ENCODE data around the genes MLX and RAMP2.

DNA sequence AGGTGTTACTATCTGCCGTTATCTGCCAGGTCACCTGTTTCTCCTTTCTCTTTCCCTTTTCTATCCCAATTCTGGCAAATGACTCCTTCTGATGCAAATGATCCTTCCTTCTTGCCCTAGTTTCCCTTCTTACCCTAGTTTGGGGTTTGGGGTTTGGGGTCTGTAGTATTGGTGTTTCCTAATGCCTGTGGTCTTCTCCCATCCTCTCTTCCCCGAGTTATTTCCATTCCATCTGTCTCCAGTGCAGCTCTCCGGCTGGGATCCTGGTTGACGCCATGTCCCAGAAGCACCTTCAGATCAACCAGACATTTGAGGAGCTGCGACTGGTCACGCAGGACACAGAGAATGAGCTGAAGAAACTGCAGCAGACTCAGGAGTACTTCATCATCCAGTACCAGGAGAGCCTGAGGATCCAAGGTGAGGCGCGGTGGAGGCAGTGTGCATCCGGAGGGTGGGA, 7.1 kb downstream of the STAT5A start:
- PRO-cap, 2 experiments, result no peak in any of the 2 experiments
- RAMPAGE, long total RNA, 4 experiments, result start-site peak on the plus strand in 1 of 4 experiments, centred at position 355 of the sequence, 24 reads per replicate

GRCh38 chr17:42305760-42306749, 17.8 kb downstream of the STAT5A start:
- PRO-cap, 2 experiments, result no peak in any of the 2 experiments
- RAMPAGE, long total RNA, 4 experiments, result start-site peak on the plus strand in 1 of 4 experiments, at chr17:42306156-42306441 at its widest, 17 reads per replicate

DNA sequence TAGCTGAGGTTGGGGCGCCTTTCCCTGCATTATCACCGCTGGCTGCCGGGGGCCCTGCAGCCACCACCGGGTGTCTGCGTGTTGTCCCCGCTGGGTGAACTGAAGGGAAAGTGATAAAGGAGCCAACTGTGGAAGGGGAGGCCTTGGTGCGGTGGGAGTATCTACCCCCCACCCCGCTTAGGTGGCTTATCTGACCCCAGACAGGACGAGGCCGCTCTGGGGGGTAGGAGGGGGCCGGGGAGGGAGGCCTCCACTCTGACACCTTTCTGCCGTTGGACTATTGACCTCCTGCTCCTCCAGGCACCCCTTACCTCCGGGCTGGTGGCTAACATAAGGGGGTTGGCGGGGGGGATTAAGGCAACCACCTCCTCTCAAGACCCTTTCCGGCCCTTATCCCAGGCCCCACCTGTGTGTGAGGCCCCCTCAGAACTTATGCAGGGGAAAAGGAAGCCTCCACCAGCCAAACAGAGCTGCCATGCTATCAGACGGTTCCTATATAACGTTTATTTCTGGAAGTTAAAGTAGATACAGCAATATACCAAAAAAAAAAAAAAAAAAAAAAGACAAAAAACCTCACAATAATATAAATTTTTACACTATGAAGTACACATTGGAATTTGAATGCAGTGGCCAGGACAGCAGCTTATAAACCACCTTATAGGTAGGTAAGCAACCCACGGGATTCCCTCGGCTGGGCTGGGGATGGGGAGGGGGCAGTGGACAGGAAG, 24.7 kb downstream of the STAT5A start:
- PRO-cap, 2 experiments, result no peak in any of the 2 experiments
- RAMPAGE, long total RNA, 4 experiments, result no peak in any of the 4 experiments

- PRO-cap, 2 experiments, result no peak in any of the 2 experiments
- RAMPAGE, long total RNA, 4 experiments, result no peak in any of the 4 experiments
Observed at GRCh38 chr17:42323859-42324092, 35.5 kb downstream of the STAT5A start.

- PRO-cap, 2 experiments, result peak in 1 of 2 experiments; most common plus-strand start chr17:42329289 (in 1); most common minus-strand start chr17:42329100 (in 1)
- RAMPAGE, long total RNA, 4 experiments, result no peak in any of the 4 experiments
Observed at GRCh38 chr17:42328825-42330024, 40.9 kb downstream of the STAT5A start.

DNA sequence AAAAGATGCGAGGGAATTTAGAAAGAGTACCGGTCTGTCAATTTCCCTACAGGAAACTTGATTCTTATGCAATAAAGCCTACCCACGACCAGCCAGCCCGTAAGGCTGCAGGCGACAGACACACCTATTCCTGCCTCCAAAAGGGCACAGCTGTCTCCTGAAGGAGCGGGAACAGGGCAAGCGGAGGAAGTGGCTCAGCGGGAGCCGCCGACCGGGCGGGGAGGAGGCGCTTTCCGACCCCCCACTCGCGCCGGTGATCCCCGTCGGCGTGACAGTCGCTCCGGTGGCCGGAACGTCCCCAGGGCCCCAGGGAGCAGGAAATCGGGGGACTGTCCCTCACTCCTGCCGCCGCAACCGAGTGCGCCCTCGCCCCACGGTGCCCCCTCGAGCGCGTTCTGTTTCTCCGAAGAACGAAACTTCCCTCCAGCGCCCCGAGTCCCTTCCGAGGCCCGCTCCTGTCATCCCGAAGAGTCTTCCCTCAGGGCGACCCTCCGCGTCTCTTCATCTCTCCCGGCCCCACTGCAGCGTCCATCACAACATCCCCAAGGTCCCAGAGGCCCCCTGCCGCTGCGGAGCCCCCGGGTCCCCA, 494 bp downstream of the STAT3 start:
- PRO-cap, 2 experiments, result peak in 2 of 2 experiments; most common plus-strand start position 188 of the sequence (in 1)
- RAMPAGE, long total RNA, 4 experiments, result no peak in any of the 4 experiments

DNA sequence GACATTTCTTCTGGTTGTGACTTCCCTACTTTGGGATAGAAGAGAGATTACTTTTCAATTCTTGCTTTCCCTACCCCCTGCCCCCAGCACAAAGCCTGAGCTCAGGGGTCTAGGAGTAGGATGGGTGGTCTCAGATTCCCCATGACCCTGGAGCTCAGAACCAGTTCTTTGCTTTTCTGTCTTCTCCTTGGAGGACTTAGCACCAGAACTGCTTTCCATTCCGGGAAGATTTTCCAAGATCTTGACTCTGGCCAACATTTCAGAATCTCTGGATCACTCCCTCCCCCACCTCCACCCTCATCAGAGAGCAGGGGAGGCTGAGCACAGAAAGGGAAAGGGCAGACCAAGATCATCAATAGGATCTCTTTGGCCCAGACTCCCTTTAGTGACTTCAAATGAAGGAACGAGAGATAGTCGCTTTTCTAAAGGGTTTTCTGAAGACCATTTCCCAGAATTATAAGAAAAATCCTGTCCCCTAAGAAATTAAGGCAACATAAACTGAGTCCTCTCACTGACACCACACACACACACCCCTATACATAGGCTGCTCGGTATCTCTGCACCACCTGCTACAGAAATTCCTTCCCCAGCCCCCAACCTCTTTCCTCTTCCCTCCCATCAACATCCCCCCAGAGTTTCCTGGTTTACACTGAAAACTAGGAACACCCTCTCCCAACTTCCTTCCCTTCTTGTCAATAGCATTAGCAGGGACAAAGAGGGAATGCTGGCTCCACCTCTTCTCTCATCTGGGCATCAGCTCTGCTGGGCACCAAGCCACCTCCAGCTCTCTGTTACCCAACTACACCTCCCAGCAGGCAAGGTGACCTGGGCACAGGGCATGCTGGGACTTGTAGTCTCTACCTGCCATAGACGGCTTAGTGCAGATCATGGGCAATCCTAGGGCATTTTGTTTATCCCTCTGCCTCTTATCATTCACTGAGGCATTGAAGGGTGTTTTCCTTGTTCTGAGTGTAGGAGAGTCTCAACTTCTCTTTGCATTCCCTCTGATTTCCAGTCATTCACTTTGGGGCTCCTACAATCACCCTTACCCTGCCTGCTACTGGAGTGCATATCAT, 15.8 kb downstream of the CAVIN1 start:
- PRO-cap, 2 experiments, result peak in 1 of 2 experiments; most common minus-strand start position 748 of the sequence (in 1)
- RAMPAGE, long total RNA, 4 experiments, result no peak in any of the 4 experiments

DNA sequence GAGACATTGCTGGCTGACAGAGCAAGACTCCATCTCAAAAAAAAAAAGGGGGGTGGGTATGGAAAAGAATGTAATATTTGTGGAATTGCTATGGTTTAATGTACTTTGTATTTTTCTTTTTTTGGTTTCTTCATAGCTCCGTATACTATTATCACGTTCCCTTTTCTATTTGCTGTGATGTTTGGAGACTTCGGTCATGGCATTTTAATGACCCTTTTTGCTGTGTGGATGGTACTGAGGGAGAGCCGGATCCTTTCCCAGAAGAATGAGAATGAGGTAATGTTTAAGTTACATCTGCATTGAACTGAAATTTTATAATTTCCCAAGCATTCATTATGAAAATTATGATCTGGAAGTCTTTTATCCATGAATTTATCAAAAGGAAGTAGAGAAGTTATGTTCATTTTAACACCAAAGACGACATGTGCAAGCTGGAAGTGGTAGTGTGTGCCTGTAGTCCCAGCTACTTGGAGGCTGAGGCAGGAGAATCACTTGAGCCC, 35.6 kb downstream of the ATP6V0A1 start:
- PRO-cap, 2 experiments, result no peak in any of the 2 experiments
- RAMPAGE, long total RNA, 4 experiments, result no peak in any of the 4 experiments

- PRO-cap, 2 experiments, result peak in 2 of 2 experiments; most common plus-strand start chr17:42554606 (in 1); most common minus-strand start chr17:42554565 (in 1)
- RAMPAGE, long total RNA, 4 experiments, result start-site peak on the plus strand in 2 of 4 experiments, at chr17:42554550-42554638 at its widest, 5 to 6 reads per replicate; start-site peak on the minus strand in 4 of 4 experiments, at chr17:42554722-42554788 at its widest, 22 to 107 reads per replicate
Observed at GRCh38 chr17:42554148-42555237, 1.8 kb downstream of the HSD17B1 start.

- PRO-cap, 2 experiments, result peak in 2 of 2 experiments; most common plus-strand start chr17:42567102 (in 2); most common minus-strand start chr17:42567675 (in 1)
- RAMPAGE, long total RNA, 4 experiments, result start-site peak on the plus strand in 4 of 4 experiments, at chr17:42567068-42567151 at its widest, 95 to 877 reads per replicate
Observed at GRCh38 chr17:42567013-42568088, at the start of gene MLX. TSS of gene MLX (plus strand) at chr17:42567100.

DNA sequence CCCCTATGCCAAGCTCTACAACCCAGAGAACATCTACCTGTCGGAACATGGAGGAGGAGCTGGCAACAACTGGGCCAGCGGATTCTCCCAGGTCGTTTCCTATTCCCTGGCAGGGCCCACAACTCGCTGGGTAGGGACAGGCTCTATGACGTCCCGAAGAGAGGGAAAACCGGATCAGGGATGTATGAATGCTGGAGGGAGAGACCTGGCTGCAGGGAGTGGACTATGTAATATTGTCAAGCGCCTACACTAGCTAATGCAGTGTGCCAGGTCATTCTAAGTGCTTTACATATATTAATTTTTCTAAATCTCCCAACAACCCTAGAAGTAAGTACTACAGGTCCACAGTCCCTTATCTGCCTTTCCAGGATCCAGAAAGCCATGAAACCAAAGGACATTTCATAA, 1.0 kb downstream of the TUBG1 start:
- PRO-cap, 2 experiments, result no peak in any of the 2 experiments
- RAMPAGE, long total RNA, 4 experiments, result no peak in any of the 4 experiments

DNA sequence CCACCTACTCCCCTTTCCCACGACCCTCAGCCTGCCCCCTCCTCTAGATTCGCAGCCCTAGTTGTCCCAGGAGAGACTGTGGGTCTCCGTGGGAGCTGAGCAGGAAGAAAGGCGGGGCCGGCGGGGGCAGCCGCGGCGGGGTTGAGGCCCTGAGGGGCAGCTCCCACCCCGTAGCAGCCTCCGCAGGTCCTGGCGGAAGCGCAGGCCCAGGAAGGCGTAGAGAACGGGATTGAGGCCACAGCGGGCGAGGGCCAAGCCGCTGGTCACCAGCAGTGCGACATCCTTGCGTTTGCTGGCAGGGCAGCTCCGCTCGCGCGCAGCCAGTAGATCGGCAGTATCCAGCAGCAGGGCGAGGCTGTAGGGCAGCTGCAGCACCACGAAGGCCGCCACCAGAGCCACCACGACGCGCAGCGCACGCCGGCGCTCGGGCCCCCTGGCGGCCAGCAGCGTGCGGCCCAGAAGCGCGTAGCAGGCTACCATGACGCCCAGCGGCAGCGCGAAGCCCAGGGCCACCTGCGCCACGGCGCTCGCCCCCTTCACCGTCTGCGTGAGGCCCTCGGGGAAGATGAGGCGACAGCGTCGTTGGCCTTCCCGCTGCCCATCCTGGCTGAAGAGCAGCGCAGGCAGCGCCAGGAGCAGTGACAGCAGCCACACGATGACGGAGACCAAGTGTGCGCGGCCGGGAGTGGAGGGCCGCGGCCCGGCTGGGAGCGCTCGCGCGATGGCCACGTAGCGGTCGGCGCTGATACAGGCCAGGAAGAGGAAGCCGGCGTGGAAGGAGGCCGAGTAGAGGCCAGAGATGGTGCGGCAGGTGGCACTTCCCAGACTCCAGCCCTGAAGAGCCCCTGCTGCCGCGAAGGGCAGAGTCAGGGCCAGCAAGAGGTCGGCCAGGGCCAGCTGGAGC, 1.9 kb downstream of the CCR10 start:
- PRO-cap, 2 experiments, result peak in 1 of 2 experiments; most common plus-strand start position 334 of the sequence (in 1); most common minus-strand start position 181 of the sequence (in 1)
- RAMPAGE, long total RNA, 4 experiments, result start-site peak on the plus strand in 4 of 4 experiments, centred at positions 455 to 757 of the sequence, 5 to 76 reads per replicate

DNA sequence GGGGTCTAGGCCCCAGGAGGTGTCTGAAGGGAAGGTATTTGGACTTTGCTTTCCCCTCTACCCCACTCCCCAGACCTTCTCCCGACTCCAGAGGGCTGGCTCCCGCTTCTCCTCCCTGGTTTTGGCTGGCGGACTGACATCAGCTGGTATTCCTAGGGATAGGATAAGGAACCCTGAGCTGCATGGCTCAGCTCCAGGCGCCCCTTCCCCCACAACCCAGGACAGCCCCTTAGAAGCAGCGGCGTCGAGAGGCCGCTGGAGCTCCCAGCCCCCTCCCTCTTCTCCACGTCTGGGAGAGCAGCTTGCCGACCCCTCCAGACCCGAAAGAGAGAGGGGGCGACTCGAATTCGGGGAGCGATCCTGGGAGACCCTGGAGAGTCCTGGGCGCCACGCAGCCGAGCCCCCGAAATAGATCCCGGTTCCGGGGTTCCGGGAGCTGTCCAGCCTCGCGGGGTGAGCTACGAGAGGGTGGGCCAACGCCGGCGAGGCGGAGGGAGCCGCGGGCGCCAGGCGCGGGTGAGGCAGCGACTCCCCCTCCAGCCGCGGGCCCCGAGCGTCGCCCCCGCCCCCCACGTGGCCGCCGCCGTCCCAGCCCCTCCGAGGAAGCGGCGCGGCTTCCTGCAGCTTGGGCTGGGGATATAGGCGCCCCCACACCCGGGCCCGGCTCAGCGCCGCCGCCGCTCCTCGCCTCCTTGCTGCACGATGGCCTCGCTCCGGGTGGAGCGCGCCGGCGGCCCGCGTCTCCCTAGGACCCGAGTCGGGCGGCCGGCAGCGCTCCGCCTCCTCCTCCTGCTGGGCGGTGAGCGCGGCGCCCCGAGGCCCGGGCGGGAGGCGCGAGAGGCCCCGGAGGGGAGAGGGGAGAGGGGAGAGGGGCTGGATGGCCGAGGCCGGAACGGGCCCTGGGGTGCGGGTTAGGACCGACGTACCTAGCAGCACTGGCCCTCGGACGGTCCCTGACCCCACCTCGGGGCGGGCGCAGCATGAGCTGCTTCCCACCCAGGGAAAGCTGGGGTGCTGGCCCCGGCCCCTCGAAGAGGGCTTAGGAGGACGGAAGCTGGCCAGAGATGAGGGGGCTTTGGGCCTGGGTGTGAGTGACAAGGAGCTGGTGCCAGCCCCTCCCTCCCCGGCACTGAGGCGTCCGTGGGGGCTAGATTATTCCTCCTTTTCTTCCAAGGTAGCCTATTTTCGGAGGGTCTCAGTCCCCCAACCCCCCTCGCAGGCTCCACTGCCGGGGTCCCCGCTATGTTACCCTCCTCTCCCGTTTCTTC, at the start of gene RAMP2:
Gene RAMP2 (plus strand): TSS at position 668 of the 1,268 bp plus-strand sequence.
- PRO-cap, 2 experiments, result peak in 2 of 2 experiments; most common plus-strand start position 623 of the sequence (in 1); most common minus-strand start position 562 of the sequence (in 1)
- RAMPAGE, long total RNA, 4 experiments, result start-site peak on the plus strand in 4 of 4 experiments, centred at positions 666 to 760 of the sequence, 9 to 670 reads per replicate; start-site peak on the minus strand in 3 of 4 experiments, centred at positions 477 to 493 of the sequence, 17 to 23 reads per replicate

DNA sequence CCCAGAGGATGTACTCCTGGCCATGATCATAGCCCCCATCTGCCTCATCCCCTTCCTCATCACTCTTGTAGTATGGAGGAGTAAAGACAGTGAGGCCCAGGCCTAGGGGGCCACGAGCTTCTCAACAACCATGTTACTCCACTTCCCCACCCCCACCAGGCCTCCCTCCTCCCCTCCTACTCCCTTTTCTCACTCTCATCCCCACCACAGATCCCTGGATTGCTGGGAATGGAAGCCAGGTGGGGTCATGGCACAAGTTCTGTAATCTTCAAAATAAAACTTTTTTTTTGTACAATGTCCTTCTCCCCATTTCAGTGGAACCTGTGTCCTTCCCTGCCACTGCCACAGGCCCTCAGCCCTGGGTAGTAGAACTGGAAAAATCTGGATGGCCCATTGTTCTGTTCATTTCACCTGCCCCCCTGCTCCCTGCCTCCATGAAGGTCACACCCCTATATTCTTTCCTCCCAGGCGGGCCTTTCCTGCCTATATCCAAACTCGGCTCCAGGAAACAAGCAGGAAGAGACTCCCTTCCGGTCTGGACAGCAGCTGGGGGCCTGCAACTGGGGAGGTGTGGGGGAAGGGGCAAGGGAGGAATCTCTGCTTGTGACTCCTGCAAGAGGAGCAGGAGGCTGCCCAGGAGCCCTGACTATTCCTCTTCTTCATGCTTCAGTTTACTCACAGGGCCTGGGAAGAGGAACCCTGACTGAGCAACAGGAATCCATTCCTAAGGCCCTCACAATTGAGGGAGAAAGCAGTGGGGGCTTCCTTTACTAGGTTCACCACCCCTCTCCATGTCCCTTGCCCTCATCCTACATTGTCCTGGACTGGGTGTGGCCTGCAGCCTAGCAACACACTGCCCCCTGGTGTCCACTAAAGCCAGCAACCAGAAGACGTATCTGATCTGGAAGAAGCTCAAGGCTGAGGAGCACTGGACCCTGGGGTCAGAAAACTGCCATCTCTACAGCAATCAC, 2.0 kb downstream of the RAMP2 start:
- PRO-cap, 2 experiments, result peak in 2 of 2 experiments; most common minus-strand start position 360 of the sequence (in 1)
- RAMPAGE, long total RNA, 4 experiments, result no peak in any of the 4 experiments

GRCh38 chr17:42773996-42774731, 915 bp downstream of the VPS25 start:
- PRO-cap, 2 experiments, result no peak in any of the 2 experiments
- RAMPAGE, long total RNA, 4 experiments, result no peak in any of the 4 experiments

- PRO-cap, 2 experiments, result no peak in any of the 2 experiments
- RAMPAGE, long total RNA, 4 experiments, result start-site peak on the plus strand in 4 of 4 experiments, at chr17:42857067-42857867 at its widest, 17 to 270 reads per replicate
Observed at GRCh38 chr17:42856977-42858134, 6.4 kb downstream of the AOC3 start.

DNA sequence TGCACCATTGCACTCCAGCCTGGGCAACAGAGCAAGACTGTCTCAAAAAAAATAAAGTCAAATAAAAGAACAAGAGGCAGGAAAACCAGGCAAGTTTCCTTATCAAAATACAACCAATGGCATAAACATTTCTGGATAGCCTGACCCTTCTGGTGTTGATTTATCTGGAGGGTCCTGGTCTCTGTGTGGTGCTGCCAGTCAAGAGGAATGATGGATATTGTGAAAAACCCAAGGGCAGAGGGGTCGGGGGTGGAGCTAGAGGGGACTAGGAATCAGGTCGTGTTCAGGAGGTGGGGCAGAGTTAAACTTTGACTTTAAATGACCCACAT, 14.5 kb downstream of the AOC3 start:
- PRO-cap, 2 experiments, result no peak in any of the 2 experiments
- RAMPAGE, long total RNA, 4 experiments, result no peak in any of the 4 experiments

- PRO-cap, 2 experiments, result no peak in any of the 2 experiments
- RAMPAGE, long total RNA, 4 experiments, result no peak in any of the 4 experiments
Observed at GRCh38 chr17:42867038-42867509, 16.1 kb downstream of the AOC3 start.

DNA sequence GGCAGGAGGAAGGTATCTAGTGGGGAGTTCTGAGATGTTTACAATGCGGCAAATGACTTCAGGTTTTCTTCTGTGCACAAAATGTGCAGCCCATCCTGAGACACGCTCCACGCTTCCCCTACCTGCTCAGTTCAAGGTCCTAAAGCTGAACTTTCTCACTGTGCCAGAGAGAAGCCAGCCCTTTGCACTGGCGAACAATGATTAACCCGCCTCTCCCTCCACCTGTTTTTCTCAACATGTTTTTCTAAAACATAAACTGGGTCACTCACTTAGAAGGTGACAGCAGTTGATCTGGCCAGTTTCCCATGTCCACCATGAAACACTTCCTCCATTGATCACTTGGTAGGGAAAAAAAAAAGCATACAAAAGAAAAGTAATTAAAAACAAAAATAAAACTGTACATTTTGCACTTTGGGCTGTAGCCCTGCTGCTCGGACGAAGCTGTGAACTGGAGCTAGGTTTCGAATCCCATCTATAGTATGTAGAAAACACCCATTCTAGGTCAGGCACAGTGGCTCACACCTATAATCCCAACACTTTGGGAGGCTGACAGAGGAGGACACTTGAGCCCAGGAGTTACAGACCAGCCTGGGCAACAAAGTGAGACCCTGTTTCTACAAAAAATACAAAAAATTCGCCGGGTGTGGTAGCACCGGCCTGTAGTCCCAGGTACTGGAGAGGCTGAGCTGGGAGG, 6.2 kb upstream of the G6PC1 start:
- PRO-cap, 2 experiments, result no peak in any of the 2 experiments
- RAMPAGE, long total RNA, 4 experiments, result no peak in any of the 4 experiments

DNA sequence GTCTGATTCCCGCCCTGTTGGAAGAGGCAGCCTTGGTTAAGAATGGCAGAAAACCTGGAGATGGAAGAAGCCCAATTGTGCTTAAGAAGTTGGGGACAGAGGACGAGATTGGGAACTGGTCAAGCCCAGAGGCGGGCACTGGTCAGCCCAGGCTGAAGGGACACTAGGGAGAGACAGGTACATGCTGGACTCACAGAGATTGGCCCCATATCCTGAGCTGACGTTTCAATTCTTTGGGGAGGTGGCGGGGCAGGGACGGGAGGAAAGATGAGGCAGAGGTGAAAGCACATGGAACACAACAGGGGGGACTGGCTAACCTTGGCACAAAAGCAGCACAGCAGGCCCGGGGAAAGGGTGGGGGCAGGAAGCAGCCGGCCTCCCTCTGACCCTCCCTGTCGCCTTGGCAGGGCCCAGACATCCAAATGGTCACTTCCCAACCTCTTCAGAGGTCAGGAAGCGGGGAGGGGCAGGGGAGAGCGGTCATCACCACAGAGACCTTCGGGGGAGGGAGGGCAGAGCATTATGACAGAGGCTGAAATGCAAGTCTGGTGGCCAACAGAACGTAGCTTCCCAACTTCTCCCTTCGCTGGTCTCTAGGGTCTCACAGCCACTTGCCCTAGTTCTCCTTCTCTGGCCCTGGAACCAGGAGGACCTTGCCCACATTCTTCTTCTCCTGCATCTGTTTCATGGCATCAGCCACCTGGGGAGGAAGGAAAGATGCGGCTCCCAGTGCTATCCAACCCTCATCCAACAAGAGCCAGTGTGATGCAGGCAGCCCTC, 6.5 kb downstream of the VAT1 start:
- PRO-cap, 2 experiments, result peak in 1 of 2 experiments; most common plus-strand start position 536 of the sequence (in 1); most common minus-strand start position 310 of the sequence (in 1)
- RAMPAGE, long total RNA, 4 experiments, result no peak in any of the 4 experiments

Data from upper lobe of left lung (tissue), 5 donors.